Left lobe of liver (tissue), 1 donor: ENCODE results near the genes LACRT, MUCL1, OR6C3, GDF11, SARNP and MMP19.

DNA sequence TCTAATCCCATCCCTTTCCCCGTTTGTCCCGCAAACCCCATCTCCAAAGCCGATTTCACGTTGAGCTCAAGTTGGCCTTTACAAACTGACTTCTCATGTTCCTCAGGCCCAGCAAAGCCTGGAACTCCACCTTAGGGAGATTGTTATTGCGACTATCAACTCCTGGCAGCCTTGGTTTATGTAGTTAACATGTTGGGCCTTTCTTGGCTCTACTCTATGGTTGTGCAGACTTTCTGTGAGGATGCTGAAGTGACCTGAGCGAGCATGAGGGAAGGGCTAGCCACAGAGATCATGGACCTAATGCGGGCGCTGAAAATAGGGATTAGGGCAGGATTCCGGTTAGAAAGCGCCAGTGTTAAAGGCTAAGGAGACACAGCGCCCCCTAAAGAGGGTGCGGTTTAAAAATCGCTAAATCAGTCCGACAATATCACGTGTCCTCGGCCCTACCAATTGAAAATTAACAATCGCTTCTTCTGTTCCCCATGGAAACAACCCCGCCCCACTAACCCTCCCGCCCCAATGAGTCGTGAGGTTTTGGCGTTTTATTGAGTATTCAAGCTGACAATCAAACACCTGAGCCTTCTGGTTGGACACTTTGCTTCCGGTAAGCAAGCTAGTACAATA, 403 bp upstream of the COPZ1 start:
- PRO-cap = no peak

DNA sequence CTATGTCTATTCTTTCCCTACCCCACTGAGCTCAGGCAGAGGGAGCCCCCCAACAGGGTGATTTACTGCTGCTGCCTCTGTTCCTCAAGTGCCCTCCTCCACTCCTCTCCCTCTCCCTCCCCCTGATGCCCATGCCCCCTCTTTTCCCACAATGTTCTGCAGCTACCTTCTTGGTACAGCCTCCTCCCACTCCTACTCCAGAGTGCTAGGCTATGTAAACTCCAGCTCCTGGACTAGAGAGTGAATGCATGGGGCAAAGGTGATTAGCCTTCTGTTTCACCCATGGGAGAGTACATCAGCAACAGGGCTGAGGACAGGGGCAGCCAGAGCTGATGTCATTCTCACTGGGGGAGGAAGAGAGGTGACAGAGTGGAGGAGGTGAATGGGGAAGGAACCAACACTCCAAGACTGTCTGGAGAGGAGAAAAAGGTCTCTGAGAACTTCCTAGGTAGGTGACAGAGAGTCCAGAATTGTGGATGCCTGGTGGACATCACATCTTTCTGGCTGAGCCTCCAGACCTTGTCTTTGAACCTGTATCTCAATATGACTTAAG, 10.8 kb downstream of the GPR84 start:
- PRO-cap = bidirectional peak, plus-strand start at position 367 of the sequence, minus-strand start at position 207 of the sequence

- PRO-cap = bidirectional peak, plus-strand start at chr12:54359373, minus-strand start at chr12:54359184
Observed at GRCh38 chr12:54359289-54359875, 4.9 kb downstream of the GPR84 start.

DNA sequence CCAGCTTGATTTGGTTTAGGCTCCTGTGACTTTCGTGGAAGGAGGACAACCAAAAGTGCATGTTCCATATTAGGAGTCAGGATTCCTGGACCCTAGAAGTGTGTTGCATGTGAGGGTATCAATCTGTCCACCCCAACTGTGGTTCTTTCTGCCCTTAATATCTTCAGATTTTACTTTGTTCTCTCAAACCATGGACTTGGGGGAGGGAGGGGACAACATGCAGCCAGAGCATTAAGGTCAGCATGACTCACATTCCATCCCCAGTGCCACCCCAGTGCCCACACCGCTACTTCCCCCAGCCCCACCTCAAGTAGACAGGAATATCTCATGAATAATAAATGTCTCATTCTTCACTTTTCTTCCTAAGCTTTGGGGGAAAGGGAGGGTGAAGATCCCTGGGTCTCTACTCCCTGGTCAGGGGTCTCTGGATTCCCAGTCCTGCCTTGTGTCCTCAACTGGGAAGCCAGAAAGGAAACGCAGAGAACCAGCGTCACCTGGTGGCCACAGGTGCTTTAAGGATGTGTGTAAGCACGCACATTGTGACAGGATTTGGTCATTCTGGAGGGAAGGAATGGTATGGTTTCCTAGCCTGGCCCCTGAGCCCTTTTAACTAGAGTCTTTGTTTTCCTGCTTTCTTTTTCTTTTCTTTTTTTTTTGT, 3.6 kb downstream of the GPR84 start:
- PRO-cap = no peak

- PRO-cap = no peak
Observed at GRCh38 chr12:54427903-54428709, 9.0 kb upstream of the ITGA5 start.

DNA sequence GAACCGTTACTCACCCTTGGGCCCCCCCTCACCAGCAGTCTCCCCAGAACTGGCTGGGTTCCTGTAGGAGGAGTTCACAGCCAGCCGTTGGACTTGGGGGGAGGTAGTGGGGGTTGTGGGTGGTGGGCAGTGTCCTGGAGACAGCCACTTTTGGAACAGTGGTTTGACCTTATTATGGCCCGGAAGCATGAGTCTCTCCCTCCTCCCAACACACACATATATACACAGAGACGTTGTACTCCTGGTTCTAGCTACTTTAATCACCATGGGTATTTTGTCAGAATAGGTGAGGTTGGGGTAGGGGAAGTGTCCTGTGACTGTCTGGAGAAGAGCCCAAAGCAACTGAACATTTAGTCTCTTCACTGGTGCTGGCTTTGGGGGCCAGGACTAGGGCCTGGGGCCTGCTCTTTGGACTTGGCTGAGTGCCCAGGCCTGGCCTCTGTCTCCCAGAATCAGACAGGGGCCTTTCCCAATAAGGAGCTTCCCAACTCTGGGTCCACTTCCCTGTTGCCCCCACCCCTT, 9.7 kb upstream of the ITGA5 start:
- PRO-cap = bidirectional peak, plus-strand start at position 449 of the sequence, minus-strand start at position 323 of the sequence

GRCh38 chr12:54439406-54439918, 20.4 kb upstream of the ITGA5 start:
- PRO-cap = no peak

GRCh38 chr12:54587269-54587999, 1.0 kb downstream of the PPP1R1A start:
- PRO-cap = unidirectional peak, plus-strand start at chr12:54587661; unidirectional peak, plus-strand start at chr12:54587774

- PRO-cap = no peak
Observed at GRCh38 chr12:54611858-54612309, 22.8 kb downstream of the LACRT start.

DNA sequence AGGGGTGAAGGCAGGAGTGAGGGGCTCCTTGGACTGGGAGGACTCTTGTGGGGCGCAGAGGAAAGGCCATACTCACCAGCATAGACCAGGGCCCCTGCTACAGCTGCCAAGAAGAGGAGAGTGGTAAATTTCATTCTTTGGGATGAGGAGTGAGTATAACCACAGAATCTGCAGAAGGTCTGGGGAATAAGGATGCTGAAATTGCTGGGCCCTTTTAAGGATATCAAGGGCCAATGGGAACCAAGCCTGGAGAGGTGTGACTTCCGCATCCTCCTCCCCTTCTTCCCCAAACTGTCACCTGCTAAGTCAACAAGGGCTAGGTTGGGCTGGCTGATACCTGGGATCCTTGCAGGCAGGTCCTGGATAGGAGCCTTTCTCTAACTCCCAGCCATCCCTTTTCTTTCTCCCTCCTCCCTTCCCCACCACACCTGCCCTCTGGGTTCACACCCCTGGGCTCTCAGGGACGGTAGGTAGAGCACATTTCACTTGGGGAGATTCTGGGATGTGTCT, at the start of gene LACRT:
LACRT (minus strand) TSS at position 188 of the 510 bp plus-strand sequence.
- PRO-cap = no peak

DNA sequence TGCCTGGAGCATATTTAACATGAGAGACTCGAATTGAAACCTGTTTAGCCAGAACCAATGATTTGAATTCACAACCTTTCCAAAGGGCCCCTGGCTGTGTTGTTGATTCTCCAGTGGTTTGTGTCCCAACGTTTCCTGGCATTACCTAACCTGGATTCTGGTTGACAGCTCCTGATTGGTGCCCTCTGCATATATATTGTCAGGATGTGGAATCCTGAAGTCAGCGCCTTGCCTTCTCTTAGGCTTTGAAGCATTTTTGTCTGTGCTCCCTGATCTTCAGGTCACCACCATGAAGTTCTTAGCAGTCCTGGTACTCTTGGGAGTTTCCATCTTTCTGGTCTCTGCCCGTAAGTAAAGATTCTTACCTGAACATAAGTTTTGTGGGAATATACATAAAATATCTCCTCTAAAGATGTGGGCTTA, at the start of gene MUCL1:
MUCL1 (plus strand) TSS at position 223 of the 423 bp plus-strand sequence.
- PRO-cap = no peak

DNA sequence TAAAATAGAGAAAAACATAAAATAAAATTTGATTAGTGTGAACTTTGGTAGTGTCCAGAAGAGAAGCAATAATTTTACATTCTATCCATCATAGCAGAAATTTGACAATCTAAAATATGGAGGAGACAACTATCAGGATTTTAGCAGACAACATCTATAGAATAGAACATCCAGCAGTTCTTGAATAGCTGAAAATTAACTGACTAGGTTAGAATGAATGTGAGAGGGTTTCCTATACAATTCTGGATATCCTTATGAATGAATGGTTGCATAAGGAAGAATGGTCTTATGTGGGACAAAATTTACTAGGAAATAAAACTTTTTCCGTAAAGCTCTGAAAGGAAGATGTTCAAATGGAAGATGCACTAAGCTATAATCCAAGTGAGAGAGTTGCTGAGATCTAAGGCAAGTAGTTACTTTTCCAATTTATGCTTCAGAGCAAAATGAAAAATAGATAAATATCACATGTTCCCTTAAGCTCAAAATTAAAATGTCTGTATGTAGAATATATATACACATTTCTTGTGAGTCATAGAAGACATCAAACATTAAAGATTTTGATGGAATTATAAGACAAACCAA, at the start of gene OR6C3:
OR6C3 (plus strand) TSS at position 344 of the 582 bp plus-strand sequence.
- PRO-cap = no peak

DNA sequence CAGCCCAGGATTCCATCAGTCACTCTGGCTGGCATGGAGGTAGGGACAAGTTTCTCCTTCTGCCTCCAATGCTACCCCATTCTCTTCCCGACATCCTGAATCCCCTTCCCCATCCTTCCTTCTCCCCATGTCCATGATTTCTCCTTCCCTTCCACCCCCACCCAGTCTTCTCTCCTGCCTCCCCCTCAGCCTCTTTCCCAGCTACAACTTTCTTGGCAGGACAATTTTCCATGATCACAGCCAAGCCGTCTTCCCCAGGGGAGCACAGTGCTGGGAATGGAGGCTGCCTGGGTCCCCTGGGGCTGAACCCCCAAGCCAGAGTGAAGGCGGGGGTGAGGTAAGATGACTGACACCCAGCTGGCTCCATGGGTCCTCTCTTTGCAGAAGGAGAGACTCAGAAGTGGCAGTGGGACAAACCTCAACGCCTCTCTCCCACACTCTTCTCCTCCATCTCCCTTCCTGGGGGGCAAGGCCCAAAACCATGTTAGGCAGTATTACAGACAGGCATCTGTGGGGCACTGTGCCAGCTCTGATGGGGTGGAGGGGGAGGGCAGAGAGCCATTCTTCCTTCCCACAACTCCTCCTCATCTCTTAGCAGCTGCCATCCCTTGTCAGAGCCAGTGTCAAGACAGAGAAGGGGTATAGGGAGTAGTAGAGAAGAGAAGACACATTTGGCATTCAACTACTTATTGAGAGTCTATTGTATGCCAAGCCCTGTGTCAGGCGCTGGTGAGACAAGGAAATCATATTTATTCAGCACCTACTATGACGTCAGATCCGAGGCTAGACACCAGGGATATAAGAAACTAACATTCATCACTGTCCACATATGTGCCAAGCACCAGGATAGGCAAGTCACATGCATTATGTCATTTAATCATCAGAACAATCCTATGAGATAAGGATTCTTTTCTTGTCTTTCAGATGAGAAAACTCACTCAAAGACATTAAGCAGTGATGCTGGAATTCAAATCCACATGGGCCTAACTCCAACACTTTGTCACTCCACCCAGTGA, 3.6 kb downstream of the ITGA7 start:
- PRO-cap = no peak

DNA sequence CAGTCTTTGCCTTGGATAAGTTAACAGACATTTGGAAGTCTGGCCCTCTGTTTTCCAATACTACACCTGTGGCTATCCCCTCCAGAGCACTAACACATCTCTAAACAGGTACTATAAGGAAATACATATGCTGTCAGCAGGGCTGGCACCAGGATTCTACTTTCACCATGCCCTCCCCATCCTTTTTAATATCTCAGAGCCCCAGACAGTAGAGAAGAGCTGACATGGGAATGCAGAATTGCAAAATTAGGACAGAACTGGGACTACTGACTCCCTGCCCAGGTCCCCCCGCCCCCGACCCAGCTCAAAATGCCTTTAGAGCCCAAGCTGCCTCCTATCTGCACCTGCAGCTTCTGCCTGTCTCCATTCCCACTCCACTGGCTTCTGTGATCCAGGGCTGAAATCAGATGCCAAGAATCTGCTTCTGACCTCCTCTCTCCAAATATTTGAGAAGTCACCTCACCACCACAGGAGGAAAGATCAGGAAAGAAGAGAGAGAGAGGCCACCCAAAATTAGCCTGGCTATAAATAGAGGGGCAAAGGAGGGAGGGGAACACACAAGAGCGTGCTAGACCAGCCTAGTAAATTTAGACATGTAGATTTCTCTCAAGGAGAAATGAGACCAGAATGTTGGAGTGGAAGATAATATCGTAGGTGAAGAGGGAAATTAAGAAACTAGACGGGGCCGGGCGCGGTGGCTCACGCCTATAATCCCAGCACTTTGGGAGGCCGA, 1.9 kb upstream of the ITGA7 start:
- PRO-cap = no peak

DNA sequence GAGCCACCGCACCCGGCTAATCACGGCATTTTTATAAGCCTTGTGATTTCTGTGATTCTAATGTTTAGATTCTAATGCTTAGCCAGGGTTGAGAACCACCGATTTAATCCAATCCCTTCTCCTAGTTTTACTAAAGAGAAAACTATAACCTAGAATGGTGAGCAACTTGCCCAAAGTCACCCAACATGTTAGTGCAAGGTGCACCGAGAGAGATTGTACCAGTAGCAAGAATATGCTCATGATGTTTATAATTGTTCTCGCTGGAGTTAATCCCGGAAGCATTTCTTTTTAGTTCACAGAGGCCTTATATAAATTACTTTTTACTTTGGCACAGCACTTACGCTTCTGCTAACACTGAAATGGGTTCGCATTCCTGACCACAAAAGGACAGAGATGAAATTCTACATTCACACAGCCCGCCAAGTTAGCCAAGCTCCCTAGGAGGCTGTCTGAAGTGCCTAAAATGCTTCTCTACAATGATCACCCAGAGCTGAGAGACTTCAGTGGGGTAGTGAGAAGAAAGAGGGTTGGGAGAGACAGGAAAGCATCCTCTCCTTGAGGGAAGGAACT, 620 bp upstream of the BLOC1S1 start:
- PRO-cap = no peak

- PRO-cap = bidirectional peak, plus-strand start at chr12:55743122, minus-strand start at chr12:55743013
Observed at GRCh38 chr12:55742824-55743238, at the start of gene GDF11. Gene GDF11 (plus strand): TSS chr12:55743122.

- PRO-cap = no peak
Observed at GRCh38 chr12:55777627-55777983, 34.7 kb downstream of the GDF11 start.

DNA sequence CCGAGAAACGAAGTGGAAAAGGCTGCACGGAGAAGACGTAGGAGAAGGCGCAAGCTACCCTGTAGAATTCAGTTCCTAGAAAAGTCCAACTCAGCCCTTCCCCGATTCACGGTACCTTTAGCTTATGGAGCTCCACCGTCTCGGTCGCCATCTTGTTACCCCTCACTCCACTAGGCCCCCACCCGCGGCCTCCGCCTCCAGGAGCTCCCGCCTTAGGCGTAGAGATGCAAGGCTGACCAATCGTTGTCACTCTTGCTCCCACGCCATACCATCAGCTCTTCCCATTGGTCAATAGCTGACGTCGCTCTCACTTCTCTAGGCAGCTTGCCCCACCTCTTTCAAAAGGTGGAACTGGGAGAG, at the start of gene SARNP:
SARNP (minus strand) TSS at position 174 of the 360 bp plus-strand sequence.
- PRO-cap = bidirectional peak, plus-strand start outside the sequence, minus-strand start at position 172 of the sequence

DNA sequence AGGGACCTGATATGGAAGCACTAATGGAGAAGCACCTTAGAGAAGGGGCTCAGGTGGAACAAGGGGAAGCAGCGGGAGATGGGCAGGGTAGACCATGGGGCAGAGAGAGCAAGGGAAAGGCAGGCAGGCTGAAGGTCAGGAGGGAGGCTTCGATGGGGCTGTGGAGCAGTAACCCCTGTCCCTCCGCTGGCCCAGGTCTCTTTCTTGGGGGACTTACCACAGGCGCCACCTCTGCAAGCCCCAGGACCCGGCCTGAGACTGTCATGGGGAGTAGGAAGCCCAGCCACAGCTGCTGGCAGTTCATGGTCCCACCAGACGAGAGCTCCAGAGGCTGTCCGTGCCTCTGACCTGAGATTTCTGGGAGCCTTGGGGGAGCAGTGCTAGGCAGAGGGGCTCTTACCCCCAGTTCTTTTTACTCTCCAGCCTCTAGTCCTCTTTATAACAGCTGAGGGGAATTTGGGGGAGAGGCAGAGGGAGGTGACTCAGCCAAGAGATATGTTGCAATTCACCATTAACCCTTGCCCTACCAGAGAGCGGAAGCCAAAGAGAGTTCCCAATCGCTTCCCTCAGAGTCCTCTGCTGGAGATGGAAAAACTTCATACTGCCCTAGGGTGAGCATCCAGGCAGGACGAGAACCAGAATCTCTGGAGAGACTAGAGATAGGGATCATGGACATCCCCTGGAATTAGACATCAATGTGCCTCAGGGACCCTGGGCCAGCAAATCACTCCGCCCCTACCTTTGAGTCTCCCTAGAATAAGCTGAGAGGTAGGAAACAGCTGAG, at the start of gene MMP19:
MMP19 (minus strand) TSS at position 410 of the 784 bp plus-strand sequence.
- PRO-cap = unidirectional peak, minus-strand start at position 414 of the sequence

GRCh38 chr12:55925722-55926197, 1.9 kb downstream of the PYM1 start:
- PRO-cap = no peak